Airway epithelial cell (primary cell): ENCODE measurements around the genes THADA and PRKCE.

DNA sequence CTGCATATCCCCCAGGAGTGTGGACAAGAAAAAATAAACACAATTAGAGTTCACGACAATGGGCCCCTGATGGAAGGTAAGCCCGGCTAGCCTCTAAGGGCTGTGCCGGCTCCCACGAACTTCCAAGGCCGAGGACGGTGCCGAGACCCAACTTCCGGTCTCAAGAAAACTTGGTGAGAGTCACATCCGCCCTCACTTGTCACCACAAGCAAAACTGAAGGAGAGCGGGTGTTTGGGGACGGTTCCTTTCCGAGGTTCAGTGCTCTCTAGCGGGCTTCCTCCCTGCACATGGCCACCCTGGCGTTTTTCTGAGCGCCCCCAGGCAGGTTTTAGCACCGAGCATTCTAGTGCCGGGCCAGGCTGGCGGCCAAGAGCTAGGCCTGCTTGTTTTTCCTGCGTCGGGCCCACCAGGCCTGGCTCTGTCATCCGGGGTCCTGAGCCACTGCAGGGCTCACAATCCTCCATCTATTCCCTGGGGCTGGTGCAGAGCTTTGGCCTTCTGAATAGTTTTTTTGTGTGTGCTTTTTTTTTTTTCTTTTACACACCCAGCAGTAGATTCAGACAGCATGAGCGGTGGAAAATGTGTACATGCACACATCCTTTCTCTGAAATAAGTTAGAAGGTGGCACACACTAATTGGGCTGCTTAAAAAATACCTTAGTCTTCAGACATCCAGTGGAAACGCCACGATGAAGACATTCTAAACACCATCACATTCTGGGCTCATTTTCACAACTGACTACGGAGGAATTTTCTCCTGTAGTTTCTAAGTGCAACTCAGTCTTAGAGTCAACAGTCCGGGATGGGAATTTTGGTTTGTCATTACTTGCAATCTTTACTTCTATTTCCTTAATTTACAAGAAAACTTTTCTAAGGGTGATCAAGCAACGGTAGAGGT is 6.3 kb downstream of the ZFP36L2 start:
- RAMPAGE, long total RNA: no peak

DNA sequence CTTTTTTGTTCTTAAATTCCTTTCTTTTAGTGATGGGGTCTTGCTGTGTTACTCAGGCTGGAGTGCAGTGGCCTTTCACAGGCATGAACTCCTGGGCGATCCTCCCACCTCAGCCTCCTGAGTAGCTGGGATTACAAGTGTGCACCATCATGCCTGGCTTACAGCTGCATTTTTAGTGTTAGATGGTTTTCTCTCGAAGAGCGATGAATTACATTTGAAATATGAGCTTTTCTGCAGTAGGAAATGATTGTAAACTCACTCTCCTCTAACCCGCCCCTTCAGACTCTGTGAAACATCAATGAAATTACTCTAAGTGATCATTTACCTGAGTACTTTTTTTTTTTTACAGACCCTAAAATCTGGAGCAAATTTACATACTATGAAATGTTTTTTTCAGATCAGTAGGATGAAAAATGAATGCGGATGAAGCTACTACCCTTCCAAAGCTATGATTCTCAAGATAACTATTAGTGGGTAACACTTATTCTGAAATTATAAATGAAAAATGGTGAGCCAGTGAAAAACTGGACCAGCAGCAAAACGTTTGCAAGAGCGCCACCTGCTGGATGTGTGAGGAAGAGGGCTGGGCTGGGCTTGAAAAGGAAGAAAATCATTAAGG is 2.9 kb upstream of the ZFP36L2 start:
- RAMPAGE, long total RNA: no peak

DNA sequence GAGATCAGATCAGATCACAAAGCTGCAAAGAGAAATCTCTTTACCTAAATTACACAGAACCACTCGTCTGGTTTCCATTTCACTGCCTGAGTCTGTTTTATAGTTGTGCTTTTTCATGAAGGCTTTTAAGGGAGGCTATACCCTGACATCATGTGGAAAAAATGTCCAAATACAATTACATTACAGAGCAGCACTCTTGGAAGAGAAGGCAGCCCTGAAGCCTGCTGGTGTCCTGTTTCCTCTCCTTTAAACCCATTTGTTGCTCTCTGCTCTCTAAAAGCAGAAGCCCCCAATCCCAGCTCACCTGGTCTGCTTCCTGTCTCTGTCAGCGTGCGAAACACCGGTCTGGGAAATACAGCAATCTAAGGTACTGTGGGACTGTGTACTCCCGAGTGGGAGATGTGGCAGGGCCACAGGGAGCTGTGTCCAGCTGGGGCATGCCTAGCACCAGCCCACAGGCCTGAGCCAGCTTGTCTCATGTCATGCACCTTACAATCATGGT is 24.9 kb upstream of the ZFP36L2 start:
- RAMPAGE, long total RNA: no peak

GRCh38 chr2:43269754-43270264 is 43.4 kb upstream of the ZFP36L2 start:
- RAMPAGE, long total RNA: no peak

- RAMPAGE, long total RNA: no peak
Measured at GRCh38 chr2:43386977-43387497, 160.6 kb upstream of the ZFP36L2 start.

DNA sequence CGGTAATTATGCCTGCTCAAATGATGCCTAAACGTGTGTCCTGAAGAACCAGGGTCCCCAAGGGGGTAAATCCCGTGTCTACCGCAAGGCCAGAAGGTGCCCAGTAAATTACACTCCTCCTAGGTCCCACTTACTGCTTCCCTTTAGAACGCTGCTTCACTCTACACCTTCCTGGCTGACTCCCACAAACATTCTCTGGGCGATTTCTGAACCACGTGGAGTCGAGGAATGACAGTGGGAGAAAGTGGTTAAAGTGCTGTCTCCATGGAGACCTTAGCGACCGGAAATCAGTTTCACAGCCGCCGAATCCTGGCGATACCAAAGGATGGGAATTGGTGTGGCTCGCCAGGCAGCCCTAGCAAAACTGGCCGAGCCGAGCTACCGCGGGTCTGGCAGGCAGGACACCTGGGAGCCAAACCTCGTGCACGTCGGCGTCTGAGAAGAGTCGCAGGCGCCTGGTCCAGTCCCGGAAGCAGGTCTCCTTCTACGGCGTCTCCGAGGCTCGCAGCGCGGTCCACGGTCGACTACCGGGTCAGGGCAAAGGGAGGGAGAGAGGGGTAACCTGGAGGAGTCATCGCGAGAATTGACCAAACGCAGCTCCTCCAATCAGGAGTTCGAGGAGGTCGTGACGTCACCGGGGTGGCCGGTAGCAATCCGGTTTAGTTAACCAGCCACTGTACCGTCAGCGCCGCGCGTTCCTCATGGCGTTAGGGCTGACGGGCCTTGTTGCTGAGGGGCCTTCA is at the start of gene THADA:
TSS of gene THADA (minus strand) at position 526 of the 743 bp plus-strand sequence.
- RAMPAGE, long total RNA: no peak

DNA sequence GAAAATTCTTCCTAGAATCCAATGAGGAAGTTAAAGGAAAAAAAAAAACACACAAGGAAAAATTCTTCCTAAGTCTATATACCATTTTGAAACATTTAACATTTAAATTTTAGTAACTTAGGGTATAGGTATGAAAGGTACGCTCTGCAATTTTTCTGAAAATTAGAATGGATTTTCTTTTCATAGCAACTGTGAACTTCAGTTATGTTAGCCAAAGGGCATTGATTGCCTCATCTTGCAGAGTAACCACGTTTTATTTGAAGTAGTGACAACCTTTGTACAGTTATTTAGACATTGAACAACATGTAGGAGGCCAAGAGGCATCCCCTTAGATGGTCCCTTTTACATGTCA is 30.4 kb downstream of the ABCG5 start:
- RAMPAGE, long total RNA: no peak

GRCh38 chr2:44044131-44044743 is 48.4 kb upstream of the LRPPRC start:
- RAMPAGE, long total RNA: no peak

- RAMPAGE, long total RNA: no peak
Measured at GRCh38 chr2:44291322-44291624, 16.0 kb downstream of the SLC3A1 start.

DNA sequence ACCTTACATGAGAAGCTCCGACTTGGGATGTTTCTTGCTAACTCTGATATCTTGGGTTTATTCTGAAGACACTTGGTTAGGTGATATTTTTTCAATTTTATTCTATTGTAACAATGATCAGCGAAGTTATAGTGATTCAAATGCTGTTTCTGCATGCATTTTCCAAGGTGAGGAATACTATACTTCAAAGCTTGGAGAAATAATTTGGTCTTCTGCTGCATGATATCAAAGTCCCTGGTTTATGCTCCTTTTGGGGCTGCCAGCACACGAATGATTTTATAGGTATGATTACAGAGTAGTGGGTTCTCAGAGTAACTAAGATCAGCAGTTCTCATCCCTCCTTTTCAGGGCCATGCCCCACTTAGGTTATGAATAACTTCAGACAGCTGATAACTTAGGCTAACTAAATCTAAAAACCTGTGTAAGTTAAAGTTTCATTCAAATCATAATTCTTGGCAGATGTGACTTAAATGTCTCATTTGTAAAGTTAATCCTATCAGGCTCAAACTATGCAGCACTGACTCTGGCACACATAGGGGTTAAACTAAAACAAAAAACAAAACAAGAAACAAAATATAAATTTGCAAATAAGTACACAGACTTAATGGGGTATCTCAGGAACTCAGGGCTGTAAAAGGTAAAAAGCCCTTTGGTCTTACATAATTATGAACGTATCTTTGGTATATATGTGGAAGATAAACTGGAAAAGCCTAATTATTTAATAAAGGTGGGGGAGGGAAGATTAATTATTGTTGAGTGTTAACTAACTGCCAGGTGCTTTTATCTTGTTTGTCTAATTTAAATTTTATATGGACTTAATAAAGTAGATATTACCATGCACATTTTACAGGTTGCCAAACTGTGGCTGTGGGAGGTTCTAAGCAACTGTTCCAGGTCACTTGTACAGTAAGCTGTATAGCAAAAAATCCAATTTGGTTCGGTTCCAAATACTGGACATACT is 1.5 kb downstream of the PREPL start:
- RAMPAGE, long total RNA: no peak

- RAMPAGE, long total RNA: no peak
Measured at GRCh38 chr2:44463241-44464088, 101.7 kb downstream of the CAMKMT start.

GRCh38 chr2:44801327-44802425 is 139.8 kb upstream of the SIX3 start:
- RAMPAGE, long total RNA: no peak

DNA sequence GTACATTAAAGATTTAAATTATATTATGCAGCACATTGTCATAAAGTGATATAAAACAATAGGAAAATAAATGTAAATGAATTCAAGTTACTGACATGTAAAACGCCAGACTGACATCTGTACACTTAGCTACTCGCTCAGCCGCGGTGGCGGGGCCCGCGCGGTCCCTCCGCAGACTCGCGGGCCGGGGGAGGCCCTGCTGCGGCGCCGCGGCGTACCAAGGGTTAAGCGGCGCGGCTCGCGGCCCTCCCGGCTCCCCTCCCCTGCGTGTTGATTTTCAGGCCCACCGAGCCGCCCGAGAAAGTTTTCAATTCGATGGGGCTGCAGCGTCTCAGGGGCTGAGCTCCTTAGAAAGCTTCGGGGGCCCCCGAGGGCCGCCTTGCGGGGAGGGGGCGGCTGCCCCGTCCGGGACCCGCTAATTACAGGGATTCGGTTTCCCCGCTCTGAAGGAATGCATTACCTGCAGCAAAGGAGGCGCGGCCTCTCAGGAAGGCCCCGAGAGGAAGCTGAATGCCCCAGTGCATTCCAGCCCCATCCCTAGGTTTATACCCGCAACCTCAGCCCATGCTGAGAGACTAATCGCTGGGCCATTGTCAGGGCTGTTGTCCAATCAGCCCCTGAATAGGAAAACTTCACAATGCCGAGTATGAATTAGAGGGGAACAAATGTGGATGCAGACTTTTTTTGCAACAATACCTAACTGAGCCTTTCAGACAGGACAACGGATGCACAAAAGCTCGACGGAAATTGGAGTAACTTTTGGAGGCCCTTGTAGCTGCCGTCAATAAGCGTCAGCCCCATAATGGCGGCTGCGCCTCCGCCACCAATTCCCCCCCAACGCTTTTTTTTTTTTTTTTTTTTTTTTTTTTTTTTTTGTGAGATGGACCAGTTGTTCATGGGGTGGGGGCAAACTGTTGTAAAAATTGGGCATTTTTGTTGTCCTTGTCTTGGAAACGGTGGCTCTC is 138.8 kb upstream of the SIX3 start:
- RAMPAGE, long total RNA: no peak

- RAMPAGE, long total RNA: no peak
Measured at GRCh38 chr2:44952019-44952641, 10.6 kb downstream of the SIX3 start.

- RAMPAGE, long total RNA: no peak
Measured at GRCh38 chr2:45134541-45135204, 125.4 kb upstream of the SIX2 start.

DNA sequence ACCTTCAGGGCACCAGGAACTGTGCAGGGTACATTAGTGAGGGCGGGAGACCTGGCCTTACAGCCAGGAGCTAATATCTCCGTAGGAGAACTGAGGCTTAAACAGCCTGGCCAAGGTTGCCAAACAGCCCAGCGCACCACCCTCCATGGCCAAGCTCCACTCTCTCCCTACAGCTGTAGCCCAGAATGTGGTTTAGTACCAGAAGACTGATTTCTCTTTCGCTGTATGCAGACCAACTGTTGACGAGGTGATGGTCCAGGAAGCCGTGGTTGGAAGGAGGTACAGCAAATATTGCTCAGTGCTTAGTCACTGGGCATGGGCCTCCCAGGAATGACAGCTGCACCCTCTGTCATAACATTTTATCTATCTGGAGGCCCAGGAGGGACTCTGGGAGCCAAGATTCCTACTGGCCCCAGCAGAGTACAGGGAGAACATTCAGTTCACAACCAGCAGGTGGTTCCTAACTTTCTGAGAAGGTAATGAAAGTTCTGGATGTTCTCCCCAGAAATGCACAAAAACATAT is 228.8 kb upstream of the SIX2 start:
- RAMPAGE, long total RNA: no peak

GRCh38 chr2:45651409-45652474 is at the start of gene PRKCE:
Gene PRKCE (plus strand): TSS chr2:45651675.
- RAMPAGE, long total RNA: no peak

DNA sequence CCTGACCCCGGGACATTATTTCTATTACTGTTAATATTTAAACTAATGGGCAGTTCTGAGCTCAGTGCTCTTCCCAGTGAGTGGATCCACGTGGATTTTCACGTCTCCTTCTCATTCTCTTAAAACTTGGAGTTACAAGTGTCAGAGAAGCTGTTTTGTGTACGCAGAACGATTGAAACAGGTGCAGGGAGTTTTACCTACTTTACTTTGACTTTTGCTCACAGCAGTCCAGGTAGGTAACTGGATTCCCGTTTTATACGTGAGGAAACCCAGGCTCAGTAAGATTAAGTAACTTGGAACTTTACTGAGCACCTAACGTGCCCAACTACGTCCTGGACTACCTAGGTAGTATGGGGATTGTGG is 127.3 kb downstream of the PRKCE start:
- RAMPAGE, long total RNA: no peak

GRCh38 chr2:45836498-45837530 is 185.3 kb downstream of the PRKCE start:
- RAMPAGE, long total RNA: no peak

DNA sequence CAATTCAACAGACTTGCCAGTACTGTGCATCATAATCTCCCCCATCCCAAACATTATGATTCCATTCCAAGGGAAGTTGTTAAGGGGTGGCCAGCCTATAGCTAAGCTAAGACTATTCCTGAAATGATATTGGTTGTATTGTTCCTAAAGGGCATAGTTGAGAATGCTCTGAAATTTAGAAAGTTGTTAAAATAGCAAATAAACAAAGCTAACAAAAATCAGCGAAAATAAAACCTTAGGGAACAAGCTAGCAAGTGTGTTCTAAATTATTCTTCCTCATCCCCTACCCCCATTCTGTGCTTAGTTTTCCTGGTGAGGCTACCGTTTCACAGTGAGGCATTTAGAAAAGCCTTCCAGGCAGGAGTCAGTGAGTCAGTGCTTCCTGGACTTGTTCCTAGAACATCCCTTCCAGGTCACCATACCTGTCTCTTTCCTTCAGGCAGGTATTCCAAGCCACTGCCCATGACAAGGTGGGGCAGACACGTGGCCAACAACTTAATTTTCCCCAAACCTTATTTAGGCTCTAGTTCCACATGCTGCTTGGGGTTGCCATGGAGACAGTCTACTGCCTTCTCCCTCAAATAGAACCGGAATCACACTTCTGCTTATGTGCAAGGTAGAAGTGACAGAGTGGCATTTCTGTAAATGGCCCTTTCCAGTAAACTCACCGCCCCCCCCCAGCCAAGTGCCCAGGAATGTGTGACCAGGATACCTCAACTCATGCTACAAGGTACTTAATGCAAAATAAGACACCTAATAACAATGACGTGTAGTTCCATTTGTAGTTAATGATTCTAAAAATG is 258.1 kb downstream of the PRKCE start:
- RAMPAGE, long total RNA: no peak